Breast epithelium (tissue), 2 donors: ENCODE measurements around a stretch of chr16.

DNA sequence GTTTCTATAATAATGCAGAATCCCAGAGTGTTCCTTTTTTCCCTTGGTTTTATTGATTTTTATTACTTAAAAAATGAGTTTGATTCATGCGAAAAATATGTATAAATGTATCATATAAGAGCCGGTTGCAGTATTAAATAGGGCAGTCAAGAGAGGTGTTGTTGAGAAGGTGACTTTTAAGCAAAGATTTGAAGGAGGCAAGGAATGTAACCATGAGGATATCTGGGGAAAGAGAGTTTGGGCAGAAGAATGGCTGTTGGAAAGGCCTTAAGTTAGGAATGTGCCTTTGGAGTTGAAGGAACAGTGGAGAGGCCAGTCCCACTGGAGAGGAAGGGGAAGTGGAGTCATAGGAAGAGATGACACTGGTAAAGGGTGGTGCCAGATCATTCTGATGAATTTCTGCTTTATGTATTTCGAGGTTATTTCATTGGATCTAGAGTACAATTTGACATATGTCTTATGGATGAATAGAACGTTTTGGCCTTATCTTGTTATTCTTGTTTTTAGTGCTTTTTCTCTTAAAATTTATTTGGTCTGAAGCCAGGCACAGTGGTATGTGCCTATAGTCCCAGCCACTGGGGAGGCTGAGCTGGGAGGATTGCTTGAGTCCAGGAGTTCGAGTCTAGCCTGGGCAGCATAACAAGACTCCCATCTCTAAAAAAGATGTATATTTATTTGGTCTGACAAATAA lies 93.5 kb downstream of the WWP2 start:
- PRO-cap: no peak
- RAMPAGE, long total RNA, 2 experiments: no peak in any of the 2 experiments

- PRO-cap: no peak
- RAMPAGE, long total RNA, 2 experiments: no peak in any of the 2 experiments
Measured at GRCh38 chr16:69861339-69862203, 89.6 kb upstream of the CLEC18A start.

DNA sequence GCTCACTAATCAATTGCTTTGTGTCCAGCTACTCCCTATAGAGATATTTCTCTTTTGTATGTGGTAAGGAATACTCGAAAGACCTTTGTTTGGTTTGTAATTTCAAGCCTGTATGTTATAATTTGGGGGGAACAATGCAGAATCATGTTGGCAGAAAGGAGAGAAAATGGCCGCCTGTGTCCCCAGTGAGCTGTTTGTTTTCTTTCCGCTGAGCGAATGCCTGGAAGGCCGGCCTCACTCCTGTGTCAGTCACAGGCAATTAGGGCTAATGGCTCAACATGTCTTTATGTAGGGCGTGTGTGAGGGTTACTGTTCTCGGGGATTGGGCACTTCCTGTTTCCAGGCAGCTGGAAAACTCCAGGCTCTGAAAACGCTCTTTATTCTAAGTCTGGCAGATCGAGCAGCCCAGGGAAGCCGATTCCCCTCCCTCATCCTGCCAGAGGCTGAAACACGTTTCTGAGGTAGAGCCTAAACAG lies 60.7 kb upstream of the CLEC18A start:
- PRO-cap: no peak
- RAMPAGE, long total RNA, 2 experiments: no peak in any of the 2 experiments

DNA sequence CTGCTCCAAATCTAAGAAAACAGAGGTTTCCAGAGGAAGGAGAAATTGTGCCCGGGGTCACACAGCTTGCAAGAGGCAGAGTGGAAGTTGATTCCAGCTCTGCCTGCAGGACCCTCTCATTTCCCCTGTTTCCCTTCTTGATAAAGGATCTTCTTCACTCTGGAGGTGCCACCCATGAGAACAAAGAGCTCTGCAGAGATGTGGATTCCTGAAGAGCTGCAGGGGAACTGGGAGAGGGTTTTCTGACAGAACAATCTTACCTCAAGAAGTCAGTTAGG lies 26.1 kb downstream of the CLEC18A start:
- PRO-cap: no peak
- RAMPAGE, long total RNA, 2 experiments: no peak in any of the 2 experiments

GRCh38 chr16:70065482-70066680 lies 48.3 kb upstream of the PDPR start:
- PRO-cap: bidirectional peak, plus-strand start at chr16:70066253, minus-strand start at chr16:70065816
- RAMPAGE, long total RNA, 2 experiments: start-site peak on the minus strand in 1 of 2 experiments, at chr16:70065785-70065904 at its widest, 1,714 reads per replicate

- PRO-cap: no peak
- RAMPAGE, long total RNA, 2 experiments: no peak in any of the 2 experiments
Measured at GRCh38 chr16:70158203-70158959, 15.2 kb upstream of the CLEC18C start.

- PRO-cap: unidirectional peak, plus-strand start at chr16:70188361
- RAMPAGE, long total RNA, 2 experiments: no peak in any of the 2 experiments
Measured at GRCh38 chr16:70187905-70188481, 14.4 kb downstream of the CLEC18C start.

- PRO-cap: no peak
- RAMPAGE, long total RNA, 2 experiments: no peak in any of the 2 experiments
Measured at GRCh38 chr16:70381902-70382518, 35.3 kb downstream of the DDX19A start.

DNA sequence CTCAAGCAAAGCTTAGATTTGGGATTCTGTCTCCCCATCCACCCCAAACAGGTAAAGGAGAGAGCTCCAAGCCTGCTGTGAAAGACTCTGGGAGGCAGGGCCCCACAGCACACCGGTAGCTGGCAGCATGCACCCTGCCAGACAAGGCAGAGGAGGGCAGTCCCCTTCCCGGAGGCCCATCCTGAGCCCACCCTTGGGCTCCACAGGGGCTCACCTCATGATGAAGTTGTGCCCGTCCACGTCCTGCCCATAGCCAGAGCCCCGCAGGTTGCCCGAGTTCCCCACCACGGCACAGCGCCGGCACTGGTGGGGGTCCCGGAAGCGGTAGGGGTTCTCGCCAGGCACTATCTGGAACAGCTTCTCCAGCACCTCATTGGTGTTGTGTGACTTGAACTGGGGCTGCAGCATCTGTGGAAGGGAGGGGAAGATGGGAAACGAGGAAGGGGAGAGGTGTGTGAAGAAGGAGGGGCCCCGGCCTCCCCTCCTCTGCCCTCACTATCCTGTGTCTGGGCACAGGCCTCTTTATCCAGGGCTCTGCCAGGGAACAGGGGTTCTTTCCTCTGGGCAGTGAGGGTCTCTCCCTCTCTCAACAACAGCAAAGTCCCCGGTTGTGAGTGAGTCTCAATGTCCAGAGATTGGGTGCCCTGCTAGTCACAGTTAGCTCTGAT lies 44.0 kb downstream of the ST3GAL2 start:
- PRO-cap: no peak
- RAMPAGE, long total RNA, 2 experiments: no peak in any of the 2 experiments

DNA sequence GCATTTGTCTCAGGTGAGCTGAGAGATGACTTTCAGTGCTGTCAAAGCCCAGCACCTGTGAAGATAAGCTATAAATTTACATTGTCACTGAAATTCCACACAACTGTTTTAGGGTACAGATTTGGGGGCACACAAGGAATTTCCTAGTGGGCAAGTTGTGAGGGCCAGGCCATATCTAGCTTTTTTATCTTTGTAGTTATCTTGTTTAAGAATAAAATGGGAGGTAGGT lies 822 bp upstream of the FCSK start:
- PRO-cap: no peak
- RAMPAGE, long total RNA, 2 experiments: no peak in any of the 2 experiments

GRCh38 chr16:70572815-70573251 lies 49.2 kb downstream of the SF3B3 start:
- PRO-cap: no peak
- RAMPAGE, long total RNA, 2 experiments: no peak in any of the 2 experiments

DNA sequence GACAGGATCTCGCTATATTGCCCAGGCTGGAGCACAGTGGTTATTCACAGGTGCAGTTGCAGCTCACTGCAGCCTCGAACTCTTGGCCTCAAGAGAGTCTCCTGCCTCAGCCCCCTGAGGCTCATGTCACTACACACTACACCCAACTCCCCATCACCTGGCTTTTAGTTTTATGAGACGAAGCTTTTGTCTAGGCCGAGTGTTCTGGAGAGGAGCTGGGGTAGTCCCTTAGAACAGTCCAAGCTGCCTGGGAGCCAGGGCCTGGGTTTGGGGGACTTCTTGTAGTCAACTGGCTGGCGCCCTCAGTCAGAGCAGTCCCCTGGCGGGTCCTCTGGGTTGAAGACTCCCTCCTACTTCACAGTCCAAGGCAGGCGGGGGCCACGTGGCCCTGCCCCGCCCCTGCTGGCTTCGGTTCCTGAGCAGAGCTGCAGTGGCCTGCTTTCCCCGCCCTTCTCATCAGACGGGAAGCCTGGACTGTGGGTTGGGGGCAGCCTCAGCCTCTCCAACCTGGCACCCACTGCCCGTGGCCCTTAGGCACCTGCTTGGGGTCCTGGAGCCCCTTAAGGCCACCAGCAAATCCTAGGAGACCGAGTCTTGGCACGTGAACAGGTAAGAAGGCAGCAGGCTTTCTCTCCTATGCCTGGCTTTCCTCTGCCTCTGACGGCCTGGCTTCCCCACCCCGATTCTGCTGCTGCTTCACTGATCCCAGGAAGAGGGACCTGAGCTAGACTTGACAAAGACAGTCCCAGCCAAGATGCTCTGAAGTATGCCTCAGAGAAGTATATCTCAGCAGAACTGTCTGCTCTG lies 56.0 kb downstream of the SF3B3 start:
- PRO-cap: unidirectional peak, plus-strand start at position 459 of the sequence
- RAMPAGE, long total RNA, 2 experiments: start-site peak on the plus strand in 1 of 2 experiments, centred at position 491 of the sequence, 42 reads per replicate

GRCh38 chr16:70664613-70665149 lies 18.3 kb downstream of the IL34 start:
- PRO-cap: no peak
- RAMPAGE, long total RNA, 2 experiments: no peak in any of the 2 experiments

GRCh38 chr16:70686909-70687489 lies 1.1 kb upstream of the MTSS2 start:
- PRO-cap: no peak
- RAMPAGE, long total RNA, 2 experiments: no peak in any of the 2 experiments

DNA sequence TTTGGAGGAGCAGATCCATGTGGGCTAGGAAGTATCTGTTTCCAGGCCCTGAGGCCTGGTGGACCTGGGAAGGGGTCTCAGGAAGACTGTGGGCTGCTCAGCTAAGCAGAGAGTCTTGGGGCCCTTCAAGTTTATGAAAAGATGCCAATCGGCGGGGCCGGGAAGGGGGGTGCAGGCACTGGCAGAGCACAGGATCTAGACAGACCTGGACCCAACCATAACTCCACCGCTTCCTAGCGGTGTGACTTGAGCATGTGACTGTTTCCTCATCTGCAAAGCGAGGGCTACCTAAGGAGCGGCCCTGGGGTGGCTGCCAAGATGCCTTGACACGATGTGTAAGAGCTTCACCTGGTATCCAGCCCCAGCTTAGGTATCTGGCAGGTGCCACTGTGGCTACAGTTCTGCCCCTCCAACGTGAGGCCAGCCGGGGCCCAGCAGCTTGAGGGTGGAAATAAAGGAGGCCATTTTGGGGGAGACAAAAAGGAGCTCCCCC lies 3.1 kb upstream of the MTSS2 start:
- PRO-cap: no peak
- RAMPAGE, long total RNA, 2 experiments: no peak in any of the 2 experiments

DNA sequence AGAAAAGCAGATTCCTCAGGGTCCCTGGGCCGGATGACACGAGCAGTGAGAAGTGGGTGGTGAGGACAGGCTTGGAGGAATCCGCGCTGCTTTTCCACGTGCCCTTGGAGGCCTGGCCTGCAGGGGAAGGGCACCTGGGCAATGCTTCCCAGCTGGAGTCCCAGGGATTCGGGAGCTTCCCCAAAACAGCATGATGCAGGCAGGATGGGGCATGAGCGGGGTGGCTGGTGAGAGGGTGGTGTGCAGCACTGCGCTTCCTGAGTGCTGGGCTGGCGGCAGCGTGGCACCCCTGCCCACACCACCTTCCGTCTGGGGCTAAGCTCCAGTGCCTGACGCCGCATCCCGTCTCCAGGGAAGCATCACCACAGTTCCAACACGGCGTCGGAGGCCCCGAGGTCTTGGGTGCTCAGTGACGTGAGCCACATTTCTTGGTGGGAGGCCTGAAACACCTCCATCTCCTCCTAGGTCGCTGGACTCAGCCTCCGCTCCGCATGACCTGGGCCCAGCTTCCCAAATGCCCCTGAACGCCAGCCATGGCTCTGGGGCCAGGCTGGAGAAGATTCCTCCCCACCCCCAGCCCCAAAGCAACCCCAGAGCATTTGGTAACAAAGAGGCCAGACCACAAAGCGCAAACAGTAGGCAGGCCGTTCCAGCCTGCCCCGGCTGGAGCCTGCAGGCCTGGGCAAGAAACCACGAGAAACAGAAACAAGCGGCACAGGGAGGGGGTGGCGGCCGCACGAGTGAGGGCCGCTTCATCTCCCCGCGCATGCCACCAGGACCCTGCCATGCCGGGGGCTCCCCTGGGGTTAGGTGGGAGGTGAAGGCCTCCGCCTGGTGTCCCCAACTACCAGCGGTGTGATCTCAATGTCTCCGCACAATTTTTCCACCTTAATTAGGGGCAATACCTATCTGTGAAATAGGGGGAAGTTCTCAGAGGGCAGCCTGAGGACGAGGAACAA lies 14.0 kb upstream of the MTSS2 start:
- PRO-cap: unidirectional peak, plus-strand start at position 715 of the sequence
- RAMPAGE, long total RNA, 2 experiments: no peak in any of the 2 experiments

GRCh38 chr16:70746084-70746610 lies 54.8 kb downstream of the VAC14 start:
- PRO-cap: no peak
- RAMPAGE, long total RNA, 2 experiments: no peak in any of the 2 experiments

GRCh38 chr16:70785578-70786017 lies 15.4 kb downstream of the VAC14 start:
- PRO-cap: no peak
- RAMPAGE, long total RNA, 2 experiments: no peak in any of the 2 experiments

DNA sequence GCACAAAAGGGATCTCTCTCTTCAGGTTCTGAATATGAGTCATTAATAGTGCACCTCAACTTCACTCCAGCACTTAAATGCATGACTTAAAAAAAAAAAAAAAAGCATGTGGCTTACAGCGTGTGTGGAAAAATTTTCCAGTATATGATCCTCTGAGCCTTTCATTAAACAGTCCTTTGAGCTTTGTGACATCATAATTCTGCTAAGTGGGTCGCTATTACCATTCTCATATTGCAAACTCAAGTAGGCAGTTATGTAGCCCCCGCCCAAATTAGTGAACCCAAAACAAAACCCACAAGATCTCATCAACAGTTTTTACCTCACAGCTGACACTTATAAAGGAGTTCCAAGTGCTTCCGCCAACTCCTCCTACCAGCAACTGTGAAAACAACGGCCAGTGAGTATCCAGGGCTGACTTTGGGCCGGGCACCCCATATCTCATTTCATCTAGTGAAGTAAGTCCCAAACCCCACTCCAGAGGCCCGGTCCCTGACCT lies 595 bp downstream of the CMTR2 start:
- PRO-cap: no peak
- RAMPAGE, long total RNA, 2 experiments: no peak in any of the 2 experiments

DNA sequence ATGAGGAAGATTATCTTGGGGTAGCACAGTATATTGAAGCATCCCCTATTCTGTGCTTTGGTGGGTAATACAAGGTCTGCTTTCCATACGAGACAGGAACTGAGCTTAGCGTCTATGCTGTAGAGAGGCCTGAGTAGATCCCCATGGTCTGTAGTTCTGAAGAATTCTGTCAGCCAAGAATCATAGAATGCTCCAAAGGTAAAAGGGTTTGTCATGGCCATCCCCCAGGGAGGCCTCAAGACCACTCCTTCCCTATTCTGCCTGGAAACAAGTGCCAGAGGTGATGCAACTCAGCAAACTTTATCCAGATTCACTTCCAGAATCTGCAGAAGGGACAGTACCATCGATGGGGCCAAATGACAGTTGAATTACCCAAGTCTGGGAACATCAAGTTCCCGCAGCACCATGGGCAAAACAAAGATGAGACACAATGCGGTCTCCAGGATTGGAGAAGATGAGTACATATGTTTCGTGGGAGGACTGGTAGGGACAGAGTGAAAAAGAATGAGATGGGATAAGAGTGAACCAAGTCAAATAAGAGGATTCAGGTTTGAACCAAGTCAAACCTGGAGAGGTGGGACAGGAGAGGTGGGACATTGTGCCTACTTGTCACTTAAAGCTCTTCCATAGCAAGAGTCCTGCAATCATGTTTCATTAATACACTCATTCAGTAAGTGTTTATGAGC lies 13.7 kb upstream of the TAT start:
- PRO-cap: no peak
- RAMPAGE, long total RNA, 2 experiments: no peak in any of the 2 experiments